Lower leg skin (tissue), 2 donors: ENCODE data around the genes ZNF394, MCM7, CNPY4 and LAMTOR4.

DNA sequence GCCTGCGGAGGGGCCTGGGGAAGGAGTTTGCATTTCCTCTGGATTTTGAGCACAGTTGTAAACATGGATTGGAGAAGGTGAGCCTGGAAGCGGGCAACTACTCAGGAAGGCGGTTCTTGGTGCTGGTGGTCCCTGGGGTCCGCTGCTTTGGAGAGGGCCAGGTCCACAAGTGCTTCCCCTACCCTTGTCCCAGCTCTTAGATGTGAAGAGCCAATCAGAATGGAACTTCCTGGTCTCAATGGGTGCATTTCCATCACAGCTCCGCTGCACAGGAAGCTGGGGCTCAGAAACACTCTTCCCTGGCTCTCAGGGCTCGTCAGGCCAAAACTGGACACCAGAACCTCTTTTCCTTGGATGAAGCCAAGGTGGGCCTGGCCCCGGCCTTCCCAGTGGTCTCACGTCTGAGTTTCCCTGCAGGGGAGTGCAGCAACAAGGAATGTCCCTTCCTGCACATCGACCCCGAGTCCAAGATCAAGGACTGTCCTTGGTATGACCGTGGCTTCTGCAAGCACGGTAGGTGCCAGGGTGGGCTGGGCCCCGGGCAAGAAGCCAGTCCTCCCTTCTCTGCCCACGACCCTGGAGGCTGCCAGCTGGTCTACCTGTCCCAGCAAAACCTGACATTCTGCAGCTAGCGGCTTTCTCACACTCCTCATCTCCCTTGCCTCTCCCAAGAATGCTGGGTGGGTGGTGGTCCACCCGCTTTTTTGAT, 11.3 kb downstream of the CPSF4 start:
- PRO-cap: no peak
- RAMPAGE, long total RNA, 2 experiments: no peak in any of the 2 experiments

DNA sequence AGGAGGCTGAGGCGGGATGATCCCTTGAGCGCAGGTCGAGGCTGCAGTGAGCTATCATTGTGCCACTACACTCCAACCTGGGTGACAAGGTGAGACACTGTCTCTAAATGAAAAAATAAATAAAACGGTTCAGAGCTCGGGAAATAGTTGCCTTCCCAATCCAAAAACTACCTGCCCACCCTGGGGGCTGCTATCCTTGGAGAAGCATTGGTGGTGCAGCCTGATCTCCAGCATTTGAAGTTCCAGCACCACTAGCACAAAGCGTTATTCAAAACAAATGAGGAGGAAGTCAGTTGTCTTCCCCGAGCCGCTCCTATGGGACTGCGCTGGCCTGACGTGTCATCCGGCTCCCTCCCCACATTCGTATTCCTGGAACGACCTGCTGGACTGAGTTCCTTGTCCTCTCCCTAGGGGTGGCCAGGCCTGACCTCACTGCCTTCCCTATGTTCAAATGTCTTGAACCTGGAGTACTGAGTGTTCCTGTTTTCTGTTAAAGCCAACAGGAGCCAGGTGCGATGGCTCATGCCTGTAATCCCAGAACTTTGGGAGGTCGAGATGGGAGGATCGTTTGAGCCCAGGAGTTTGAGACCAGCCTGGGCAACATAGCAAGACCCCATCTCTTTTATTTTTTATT, 2.4 kb upstream of the ZNF789 start:
- PRO-cap: bidirectional peak, plus-strand start at position 399 of the sequence, minus-strand start at position 236 of the sequence
- RAMPAGE, long total RNA, 2 experiments: no peak in any of the 2 experiments

- PRO-cap: no peak
- RAMPAGE, long total RNA, 2 experiments: no peak in any of the 2 experiments
These were observed 13.0 kb downstream of the ZNF394 start for GRCh38 chr7:99486912-99487578.

GRCh38 chr7:99500203-99500504, at the start of gene ZNF394:
ZNF394 (minus strand) TSS chr7:99500281.
- PRO-cap: bidirectional peak, plus-strand start at chr7:99500384, minus-strand start at chr7:99500297
- RAMPAGE, long total RNA, 2 experiments: start-site peak on the plus strand in 1 of 2 experiments, at chr7:99500348-99500402 at its widest, 5 reads per replicate; start-site peak on the minus strand in 2 of 2 experiments, at chr7:99500251-99500302 at its widest, 30 to 62 reads per replicate

DNA sequence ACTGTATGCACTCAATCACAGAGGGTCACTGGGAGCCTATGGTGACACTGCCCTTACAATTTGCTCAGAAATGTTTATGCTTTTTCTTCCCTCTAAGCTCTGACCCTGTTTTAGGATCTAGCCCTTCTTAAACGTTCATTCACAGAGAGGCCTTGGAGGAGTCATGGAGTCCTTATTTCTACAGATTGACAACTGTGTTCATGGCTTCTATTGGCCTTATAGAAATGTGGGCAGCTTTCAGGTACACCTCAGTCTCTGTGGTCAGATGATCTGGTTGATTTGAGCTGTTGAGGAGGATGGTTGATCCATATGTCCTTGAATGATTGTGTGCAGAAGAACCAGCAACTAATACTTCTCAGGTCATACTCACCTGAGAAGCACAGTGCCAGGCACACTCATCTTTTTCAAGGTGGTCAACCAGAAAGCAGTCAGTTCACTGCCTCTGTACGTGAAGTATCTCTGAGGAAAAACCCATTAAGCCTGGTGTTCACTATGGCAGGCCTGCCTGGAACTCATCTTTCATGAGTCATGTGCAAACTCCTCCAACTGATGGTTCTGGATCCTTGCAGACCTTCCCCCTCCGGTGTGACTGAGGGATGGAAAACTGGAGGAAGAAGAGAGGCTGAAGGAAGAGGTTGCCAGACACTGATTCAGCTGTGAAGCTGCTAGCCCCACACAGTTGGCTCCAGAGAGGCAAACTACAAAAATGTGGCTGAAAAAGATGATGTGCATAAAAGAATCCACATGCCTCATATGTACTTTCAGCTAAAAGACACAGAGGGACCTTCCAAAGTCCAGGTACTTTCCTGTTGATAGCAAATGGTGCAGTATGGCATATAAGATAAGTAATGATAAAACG, 2.9 kb downstream of the CYP3A5 start:
- PRO-cap: no peak
- RAMPAGE, long total RNA, 2 experiments: no peak in any of the 2 experiments

DNA sequence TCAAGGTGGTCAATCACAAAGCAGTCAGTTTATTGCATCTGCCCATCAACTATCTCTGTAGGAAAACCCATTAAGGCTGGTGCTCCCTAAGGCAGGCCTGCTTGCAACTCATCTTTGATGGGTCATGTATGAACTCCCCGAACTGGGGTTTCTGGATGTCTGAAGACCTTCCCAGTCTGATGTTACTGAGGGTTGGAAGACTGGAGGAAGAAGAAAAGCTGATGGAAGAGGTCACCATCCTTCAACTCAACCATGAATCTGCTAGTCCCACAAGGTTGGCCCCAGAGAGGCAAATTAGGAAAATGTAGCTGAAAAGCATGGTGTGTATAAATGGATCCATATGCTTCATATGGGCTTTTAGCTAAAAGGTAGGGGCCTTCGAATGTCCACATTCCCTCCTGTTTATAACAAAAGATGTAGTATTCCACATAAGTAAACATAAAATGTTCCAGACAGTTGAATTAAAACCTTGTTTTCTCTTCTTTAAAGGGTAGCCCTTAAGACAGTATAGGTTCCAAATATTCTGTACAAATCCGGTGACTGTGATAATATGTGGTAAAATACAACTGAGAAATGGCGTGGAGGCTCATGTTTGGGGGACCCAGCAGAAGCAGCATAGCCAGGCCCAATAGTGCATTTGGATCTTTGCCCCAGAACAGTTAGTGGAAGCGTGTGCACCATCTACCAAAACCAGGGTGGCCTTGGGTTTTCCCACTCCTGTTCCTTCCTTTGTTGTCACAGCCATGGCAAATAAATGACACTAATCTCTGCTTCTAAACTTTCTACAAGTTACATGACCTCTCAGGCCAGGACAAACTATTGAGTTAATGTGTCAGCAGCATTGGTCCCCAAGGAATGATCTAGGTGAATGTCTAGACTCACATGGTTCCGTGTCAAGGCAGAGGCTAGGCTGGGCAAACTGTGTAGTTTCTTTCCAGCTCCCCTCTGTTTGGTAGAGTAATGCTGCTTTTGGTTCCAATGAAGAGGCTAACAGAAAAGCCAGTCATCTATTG, 2.3 kb downstream of the CYP3A4 start:
- PRO-cap: no peak
- RAMPAGE, long total RNA, 2 experiments: no peak in any of the 2 experiments

DNA sequence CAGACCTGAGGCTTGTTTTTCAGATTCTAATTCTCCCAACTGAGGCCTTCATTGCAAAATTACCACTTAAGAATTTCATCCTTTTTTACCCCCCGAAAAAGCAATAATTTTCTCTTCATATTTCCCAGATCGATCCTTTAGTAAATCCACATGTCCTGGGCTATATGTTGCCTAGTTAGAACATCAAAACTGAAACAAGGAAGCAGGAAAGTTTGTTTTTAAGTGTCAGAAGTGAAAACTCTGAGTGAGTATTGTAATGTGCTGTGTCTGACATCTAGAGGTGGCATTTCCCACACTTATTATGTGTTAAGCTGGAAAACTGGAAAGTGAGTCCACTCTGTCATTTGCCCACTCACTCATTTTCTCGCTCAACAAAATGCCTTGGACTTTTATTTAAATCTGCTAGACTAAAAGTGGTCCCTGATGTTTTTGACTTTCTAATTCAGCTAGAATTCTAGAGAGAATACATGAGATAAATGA, 10.1 kb downstream of the CYP3A43 start:
- PRO-cap: no peak
- RAMPAGE, long total RNA, 2 experiments: no peak in any of the 2 experiments

GRCh38 chr7:100075621-100076196, 5.8 kb downstream of the ZNF3 start:
- PRO-cap: no peak
- RAMPAGE, long total RNA, 2 experiments: no peak in any of the 2 experiments

GRCh38 chr7:100089472-100090252, 893 bp downstream of the COPS6 start:
- PRO-cap: no peak
- RAMPAGE, long total RNA, 2 experiments: start-site peak on the plus strand in 1 of 2 experiments, at chr7:100089620-100089716 at its widest, 14 reads per replicate

- PRO-cap: bidirectional peak, plus-strand start at chr7:100101648, minus-strand start at chr7:100101397
- RAMPAGE, long total RNA, 2 experiments: start-site peak on the minus strand in 2 of 2 experiments, at chr7:100101345-100101431 at its widest, 20 to 76 reads per replicate
These were observed at the start of gene MCM7 for GRCh38 chr7:100101011-100101479. MCM7 (minus strand) TSS chr7:100101397.

- PRO-cap: bidirectional peak, plus-strand start at chr7:100119634, minus-strand start at chr7:100119354
- RAMPAGE, long total RNA, 2 experiments: start-site peak on the plus strand in 2 of 2 experiments, at chr7:100119609-100119707 at its widest, 22 to 52 reads per replicate
These were observed at the start of gene CNPY4 for GRCh38 chr7:100119470-100120694. CNPY4 (plus strand) TSS chr7:100119634.

- PRO-cap: bidirectional peak, plus-strand start at chr7:100148963, minus-strand start at chr7:100148709
- RAMPAGE, long total RNA, 2 experiments: start-site peak on the plus strand in 2 of 2 experiments, at chr7:100148905-100149516 at its widest, 679 to 6,469 reads per replicate
These were observed at the start of gene LAMTOR4 for GRCh38 chr7:100148819-100149710. LAMTOR4 (plus strand) TSS chr7:100148918.

- PRO-cap: no peak
- RAMPAGE, long total RNA, 2 experiments: no peak in any of the 2 experiments
These were observed 10.6 kb upstream of the PVRIG start for GRCh38 chr7:100208883-100209795.

- PRO-cap: no peak
- RAMPAGE, long total RNA, 2 experiments: no peak in any of the 2 experiments
These were observed 23.7 kb downstream of the PVRIG start for GRCh38 chr7:100243314-100243936.

- PRO-cap: no peak
- RAMPAGE, long total RNA, 2 experiments: no peak in any of the 2 experiments
These were observed 8.3 kb downstream of the PILRA start for GRCh38 chr7:100381536-100381953.

DNA sequence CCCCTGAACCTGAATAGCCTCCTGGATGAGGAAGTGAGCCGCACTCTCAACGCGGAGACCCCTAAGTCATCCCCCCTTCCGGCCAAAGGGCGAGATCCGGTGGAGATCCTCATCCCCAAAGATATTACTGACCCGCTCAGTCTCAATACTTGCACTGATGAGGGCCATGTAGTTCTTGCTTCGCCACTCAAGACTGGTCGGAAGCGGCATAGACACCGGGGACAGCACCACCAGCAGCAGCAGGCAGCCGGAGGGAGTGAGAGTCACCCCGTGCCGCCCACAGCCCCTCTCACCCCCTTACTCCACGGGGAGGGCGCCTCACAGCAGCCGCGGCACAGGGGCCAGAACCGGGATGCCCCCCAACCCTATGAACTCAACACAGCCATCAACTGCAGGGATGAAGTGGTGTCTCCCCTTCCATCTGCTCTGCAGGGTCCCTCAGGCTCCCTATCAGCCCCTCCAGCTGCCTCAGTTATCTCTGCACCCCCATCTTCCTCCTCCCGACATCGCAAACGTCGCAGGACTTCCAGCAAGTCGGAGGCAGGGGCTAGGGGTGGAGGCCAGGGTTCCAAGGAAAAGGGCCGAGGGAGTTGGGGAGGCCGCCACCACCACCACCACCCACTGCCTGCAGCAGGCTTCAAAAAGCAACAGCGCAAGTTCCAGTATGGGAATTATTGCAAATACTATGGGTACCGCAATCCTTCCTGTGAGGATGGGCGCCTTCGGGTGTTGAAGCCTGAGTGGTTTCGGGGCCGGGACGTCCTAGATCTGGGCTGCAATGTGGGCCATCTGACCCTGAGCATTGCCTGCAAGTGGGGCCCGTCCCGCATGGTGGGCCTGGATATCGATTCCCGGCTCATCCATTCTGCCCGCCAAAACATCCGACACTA, 1.2 kb downstream of the MEPCE start:
- PRO-cap: unidirectional peak, minus-strand start at position 195 of the sequence
- RAMPAGE, long total RNA, 2 experiments: no peak in any of the 2 experiments

- PRO-cap: no peak
- RAMPAGE, long total RNA, 2 experiments: no peak in any of the 2 experiments
These were observed 601 bp downstream of the AGFG2 start for GRCh38 chr7:100539659-100539949.

GRCh38 chr7:100567675-100568441, 5.8 kb downstream of the SAP25 start:
- PRO-cap: no peak
- RAMPAGE, long total RNA, 2 experiments: no peak in any of the 2 experiments

DNA sequence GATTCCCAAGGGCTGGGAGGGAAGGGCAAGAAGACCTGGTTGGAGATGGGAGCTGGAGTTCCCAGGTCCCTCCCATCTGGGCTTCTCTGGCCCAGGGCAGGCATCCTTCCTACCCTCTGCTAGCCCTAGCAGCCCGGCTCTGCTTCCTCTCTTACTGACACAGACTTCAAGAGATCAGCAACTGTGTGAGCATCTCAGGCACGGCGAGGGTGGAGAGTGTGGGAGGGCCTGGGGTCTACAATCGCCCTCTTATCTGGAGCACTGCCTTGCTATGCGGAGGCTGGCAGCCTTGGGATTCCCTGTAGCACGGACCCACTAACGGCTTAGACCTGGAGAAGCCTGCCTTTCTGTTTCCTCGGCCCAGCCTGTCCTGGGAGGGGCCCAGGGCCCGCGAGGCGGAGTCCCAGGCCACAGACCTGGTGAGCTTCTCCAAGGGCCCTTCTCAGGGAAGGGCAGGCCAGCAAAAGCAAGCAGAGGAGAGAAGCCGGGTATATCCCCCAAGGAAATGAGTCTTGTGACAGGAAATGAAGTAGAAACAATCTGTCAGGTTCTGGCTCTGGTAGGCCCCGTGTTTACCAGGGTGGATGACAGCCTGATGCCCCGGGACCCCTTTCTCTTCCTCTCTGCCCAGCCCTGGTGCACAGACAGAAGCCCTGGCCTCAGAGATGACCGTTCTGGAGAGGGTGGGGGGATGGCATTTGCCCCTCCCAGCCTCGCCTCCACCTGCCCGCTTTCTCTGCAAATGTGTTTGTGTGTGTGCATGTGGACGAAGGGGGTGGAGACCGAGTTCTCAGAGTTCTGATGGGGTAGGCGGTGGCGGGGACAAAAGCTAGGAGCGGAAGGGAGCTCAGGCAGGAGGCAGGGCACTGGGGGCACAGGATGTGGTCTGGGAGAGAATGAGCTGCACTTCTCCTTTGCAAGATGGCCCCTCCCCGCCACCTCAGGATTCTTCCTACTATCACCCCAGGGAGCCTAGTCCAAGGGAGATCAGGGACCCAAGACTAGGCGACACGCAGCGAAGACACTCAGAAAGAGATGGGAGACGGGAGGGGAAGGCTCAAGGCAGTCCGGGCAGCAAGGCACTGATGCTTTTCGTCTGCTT, 2.5 kb downstream of the LRCH4 start:
- PRO-cap: unidirectional peak, plus-strand start at position 854 of the sequence; unidirectional peak, plus-strand start at position 1,028 of the sequence
- RAMPAGE, long total RNA, 2 experiments: no peak in any of the 2 experiments

GRCh38 chr7:100603608-100604670, 1.8 kb downstream of the PCOLCE start:
- PRO-cap: bidirectional peak, plus-strand start at chr7:100604305, minus-strand start at chr7:100604216
- RAMPAGE, long total RNA, 2 experiments: start-site peak on the plus strand in 2 of 2 experiments, at chr7:100604217-100604728 at its widest, 7 to 11 reads per replicate